Astrocyte (in vitro differentiated cells and primary cell): Measurements from ENCODE around the genes SMPD4, TUBA3E and FAM168B.

DNA sequence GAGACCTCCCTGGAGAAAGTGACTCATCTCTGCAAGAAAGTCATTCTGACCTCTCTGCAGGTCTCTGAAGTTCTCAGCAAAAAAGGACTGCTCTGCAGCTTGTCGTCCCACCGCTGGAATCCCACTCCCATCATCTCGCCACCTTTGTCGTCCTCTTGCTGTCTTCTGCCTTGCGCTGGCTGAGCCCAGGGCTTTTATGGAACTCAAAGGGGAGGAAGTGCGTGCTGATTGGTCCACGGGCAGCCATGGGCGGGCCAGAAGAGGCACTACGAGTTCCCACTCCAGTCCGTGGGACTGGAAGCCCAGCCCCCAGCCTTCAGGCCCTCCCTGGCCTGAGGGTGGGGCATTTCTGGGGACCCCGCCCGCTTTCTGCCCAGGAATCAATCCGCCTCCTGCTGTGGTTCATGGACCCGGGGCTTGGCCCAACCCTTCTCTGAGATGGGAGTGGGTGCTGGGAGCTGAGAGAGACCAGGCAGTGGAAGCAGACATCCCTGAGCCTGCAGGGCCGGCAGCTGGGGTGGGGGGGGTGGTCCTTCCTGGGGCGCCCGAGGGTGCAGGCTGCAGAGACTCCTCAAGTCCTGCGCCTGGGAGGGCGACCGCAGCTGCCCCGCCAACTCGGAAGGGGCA, 660.7 kb upstream of the RAB6C start:
- PRO-cap: no peak
- RRBS, 2 experiments: no CpG with 5 or more reads among the region's 22 CpGs

DNA sequence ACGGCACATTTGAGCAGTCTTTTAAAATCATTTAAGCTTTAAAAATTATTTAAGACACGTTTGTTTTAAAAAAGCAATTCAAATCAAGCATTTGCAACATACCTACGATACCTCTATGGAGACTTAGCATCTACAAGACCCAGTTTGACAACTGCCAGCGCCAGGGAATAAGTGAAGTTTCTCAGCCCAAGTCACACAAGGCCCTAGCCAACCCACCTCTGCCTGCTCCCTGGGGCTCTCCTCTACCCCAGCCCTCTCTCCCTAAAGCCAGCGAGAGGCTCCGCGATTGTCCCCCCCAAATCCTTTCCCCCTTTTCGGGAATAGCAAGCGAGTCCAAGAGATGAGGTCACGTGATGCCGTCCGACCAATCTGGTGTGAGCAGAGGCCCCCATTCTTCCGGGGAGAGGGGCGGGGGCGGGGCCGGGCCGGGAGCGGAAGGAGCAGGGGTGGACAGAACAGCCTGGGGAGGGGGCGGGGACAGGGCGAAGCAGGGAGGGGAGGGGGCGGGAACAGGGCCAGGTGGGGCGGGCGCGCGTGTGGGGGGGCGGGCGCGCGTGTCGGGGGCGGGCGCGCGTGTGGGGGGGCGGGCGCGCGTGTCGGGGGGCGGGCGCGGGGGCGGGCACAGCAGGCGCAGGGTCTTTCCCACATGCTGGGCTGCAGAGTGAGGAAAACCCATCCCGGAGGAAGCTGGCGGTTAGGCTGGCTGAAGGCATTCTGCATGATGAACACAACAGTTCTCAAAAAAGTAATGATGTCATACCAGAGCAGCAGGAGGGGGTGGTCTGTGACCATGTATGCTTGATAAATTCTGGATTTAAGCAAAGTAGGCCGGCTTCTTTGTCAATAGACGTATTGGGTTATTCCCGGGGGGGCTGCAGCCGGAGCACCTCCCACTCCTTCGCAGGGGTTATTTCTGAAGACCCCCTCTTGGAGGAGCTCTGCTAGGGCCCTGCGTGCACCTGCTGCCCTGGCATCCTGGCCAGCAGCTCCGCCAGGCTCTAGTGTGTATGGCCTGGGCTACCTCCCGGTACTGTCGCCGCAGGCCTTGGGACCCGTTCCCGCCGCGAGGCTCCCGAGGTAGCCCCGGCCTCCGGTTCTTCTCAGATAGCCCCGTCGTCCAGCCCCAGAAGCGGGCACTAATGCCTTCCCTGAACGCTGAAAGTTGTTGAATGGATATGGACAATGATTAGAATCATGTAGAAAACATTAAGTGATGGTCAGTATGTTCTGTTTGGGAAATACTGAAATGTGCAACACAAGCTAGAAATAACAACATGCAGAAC, 101.8 kb upstream of the RAB6C start:
- PRO-cap: no peak
- RRBS, 2 experiments: 3 to 8% methylated on average over 9 of the region's 67 CpGs

DNA sequence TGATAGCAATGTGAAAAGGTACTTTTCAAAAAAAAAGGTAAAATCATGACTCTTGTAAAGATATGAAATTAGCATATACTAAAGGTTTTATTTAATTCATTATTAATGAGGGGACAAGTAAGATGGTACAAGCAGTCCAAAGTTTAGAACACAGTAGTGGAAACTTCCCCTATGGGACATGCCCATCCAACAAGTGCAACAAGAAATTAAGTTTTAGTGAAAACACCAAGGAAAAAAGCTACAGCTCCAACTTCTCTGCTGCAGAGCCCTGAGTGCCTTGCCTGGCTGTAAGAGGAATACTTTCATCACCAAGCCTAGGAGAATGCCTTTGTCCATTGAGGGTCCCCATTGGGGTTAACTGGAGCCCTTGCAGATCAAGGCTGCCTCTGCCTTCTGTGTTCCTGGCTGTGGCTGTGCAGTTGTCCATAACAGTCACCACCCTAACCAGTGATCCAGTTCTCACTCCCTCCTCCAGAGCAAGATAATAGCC, 44.6 kb upstream of the RAB6C start:
- PRO-cap: no peak

DNA sequence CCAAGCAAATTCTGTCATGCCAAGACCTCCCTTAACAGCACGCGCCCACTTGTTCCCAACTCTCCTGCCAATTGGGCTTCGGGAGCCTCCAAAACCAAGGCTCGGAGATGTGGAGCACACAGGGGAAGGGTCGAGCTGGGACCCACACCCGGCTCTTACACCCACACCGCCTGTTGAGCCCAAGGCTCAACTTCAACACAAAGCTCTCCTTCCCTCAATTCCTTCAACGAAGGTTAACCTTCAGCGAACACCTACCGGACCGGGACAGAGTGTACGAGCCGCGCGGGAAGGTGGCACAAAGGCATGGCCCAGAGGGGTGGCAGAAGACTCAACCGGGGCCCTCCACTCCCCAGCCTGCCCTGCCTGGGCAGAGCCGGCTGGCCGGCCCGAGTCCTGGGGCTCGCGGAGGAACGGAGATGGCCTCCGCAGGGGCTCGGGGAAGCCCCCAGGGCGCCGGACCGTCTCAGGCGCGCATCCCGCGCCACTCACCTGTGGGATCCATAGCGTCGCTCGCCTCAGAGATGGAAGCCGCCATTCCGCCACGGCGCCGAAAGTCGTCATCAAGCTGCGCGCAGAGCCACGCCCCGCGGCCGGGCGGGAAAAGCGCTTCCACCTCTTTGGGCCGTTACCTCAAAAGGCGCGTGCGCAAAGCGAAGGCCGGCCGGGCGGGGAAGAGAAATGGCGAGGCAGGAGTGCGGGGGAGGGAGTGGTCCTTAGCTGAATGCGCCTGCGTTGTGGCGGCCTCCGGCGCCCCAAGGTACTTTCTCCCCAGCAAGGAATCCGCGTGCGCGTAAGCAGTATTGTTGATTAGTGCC, at the start of gene SMPD4:
TSS of gene SMPD4 (minus strand) at position 562 of the 815 bp plus-strand sequence.
- PRO-cap: bidirectional peak, plus-strand start at position 659 of the sequence, minus-strand start at position 561 of the sequence
- RRBS, 2 experiments: 1 to 3% methylated on average over 20 to 24 of the region's 67 CpGs

DNA sequence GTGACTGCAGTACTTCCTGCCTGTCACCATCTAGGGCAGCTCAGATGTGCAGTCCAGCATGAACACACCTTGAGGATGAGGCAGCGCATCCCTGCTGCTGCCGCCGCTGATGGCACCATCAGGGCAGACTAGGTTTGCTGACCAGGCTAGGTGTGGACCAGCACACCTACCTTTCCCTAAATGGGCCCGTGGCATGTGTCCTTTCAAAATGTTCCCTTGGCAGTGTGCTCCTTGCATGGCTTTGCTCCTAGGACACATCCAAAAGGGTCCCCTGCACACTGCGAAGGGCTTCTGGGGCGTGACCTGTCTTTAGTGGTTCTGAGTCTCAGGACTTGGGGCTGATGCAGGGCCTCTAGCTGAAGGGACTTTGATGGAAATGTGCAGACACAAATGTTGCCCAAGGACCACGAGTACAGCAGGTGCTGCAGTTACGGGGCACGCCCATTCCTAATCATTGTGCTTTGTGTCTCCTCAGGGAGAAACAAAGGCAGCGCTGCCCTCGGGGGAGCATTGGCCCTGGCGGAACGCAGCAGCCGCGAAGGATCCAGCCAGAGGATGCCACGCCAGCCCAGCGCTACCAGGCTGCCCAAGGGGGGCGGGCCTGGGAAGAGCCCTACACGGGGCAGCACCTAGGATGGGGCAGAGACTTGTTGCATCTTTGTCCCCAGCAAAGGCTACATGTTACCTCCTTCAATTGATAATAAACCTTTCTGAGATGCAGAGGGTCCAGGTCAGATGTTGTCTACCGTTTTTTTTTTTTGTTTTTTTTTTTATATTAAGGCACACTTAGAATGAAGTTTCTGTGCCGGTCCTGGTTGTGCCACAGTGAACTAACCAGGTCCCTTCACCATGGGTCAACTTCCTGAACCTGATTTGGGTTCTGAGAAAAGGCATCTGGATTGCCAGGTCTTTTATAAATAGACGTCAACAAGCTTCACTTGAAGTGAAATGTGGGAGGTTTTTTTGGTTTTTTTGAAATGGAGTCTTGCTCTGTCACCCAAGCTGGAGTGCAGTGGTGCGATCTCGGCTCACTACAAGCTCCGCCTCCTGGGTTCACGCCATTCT, 7.9 kb downstream of the TUBA3E start:
- PRO-cap: no peak
- RRBS, 2 experiments: no CpG with 5 or more reads among the region's 26 CpGs

GRCh38 chr2:130194906-130195429, 3.3 kb downstream of the TUBA3E start:
- PRO-cap: no peak
- RRBS, 2 experiments: no CpG with 5 or more reads among the region's 12 CpGs

DNA sequence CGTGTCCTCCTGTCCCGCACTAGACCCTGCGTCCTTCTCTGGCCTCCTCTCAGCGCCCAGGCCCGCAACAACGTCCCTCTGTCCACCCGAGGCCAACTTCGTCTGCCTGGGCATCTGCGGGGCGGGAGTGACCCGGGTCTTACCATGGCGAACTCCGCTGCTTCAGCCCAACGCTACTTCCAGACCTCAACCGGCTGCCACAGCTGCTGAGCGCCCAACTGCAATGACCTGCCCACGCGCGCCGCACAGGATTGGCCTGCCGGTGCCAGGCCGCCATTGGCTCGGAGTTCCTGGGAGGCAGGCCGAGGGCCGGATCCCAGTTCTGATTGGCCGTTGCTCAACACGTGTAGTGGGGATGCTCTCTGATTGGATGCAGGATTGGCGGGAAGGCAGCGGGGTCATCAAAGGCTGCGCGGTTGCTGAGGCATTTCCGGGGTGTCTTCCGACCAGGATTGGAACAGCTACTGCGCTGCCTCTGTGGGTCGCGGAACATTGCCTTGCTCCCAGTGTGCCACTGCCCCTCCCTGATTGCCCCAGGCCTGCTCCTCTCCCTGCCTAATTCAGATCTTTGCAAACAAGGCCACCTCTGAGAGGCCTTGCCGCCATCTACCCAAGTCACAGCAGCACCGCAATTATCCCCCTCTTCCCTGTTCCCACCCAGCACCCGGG, at the start of gene TUBA3E:
TSS of gene TUBA3E (minus strand) at position 225 of the 669 bp plus-strand sequence.
- PRO-cap: no peak
- RRBS, 2 experiments: 97% methylated on average over 5 of the region's 39 CpGs

GRCh38 chr2:130252708-130253705, 54.8 kb upstream of the TUBA3E start:
- PRO-cap: no peak
- RRBS, 2 experiments: no CpG with 5 or more reads among the region's 49 CpGs

DNA sequence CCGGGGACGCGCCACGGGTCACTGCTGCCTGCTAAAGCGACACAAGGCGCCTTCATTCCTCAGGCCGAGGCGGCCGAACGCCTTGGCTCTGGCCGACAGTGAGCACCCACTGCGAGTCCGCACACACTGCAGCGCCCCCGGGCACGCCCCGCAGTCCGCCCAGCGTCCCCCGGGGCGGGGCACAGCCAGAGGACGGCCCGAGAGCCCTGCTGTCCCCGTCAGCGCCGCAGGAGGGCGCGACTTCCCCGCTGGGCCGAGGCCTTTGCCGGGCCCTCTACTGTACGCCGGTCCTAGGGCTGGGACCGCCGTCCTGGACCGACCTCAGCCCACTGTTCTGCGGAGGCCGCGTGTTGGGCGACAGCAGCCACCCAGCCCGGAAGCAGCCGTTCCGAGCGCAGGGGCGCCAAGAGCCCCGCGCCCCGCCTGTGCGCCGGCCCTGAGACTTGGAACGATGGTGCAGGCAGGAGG, 38.8 kb upstream of the ARHGEF4 start:
- PRO-cap: bidirectional peak, plus-strand start at position 287 of the sequence, minus-strand start at position 128 of the sequence
- RRBS, 2 experiments: under 1 to 2% methylated on average over 23 to 28 of the region's 51 CpGs

DNA sequence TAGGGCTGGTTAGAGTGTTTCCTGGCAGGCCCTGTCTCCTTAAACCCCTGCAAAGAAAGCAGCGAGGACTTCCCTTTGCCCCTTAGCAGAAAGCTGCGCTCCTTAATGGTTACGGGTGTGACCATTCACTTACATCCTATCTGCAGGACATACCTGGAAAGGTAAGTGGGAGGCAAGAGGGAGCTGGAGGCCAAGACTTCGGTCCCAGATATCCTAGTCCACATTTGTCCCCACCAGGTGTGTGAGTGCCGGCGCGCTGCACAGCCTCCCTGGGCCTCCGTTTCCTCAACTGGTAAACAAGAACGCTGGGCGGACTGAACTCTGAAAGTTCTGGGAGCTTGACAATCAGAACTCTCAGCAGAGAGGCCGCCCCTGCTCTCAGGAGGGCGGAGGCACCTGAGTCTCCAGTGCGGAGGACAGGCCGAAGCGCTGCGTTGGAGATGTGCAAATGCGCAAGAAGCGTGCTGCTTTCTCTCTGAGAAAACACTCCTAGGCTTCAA, 507 bp upstream of the ARHGEF4 start:
- PRO-cap: no peak
- RRBS, 2 experiments: no CpG with 5 or more reads among the region's 18 CpGs

- PRO-cap: no peak
- RRBS, 2 experiments: 82 to 87% methylated on average over 7 of the region's 23 CpGs
Observed at GRCh38 chr2:130850833-130851565, 14.3 kb downstream of the ARHGEF4 start.

GRCh38 chr2:131050645-131051141, 42.6 kb downstream of the FAM168B start:
- PRO-cap: no peak
- RRBS, 2 experiments: no CpG with 5 or more reads among the region's 8 CpGs

GRCh38 chr2:131067886-131068155, 25.4 kb downstream of the FAM168B start:
- PRO-cap: no peak
- RRBS, 2 experiments: no CpG with 5 or more reads among the region's 2 CpGs

DNA sequence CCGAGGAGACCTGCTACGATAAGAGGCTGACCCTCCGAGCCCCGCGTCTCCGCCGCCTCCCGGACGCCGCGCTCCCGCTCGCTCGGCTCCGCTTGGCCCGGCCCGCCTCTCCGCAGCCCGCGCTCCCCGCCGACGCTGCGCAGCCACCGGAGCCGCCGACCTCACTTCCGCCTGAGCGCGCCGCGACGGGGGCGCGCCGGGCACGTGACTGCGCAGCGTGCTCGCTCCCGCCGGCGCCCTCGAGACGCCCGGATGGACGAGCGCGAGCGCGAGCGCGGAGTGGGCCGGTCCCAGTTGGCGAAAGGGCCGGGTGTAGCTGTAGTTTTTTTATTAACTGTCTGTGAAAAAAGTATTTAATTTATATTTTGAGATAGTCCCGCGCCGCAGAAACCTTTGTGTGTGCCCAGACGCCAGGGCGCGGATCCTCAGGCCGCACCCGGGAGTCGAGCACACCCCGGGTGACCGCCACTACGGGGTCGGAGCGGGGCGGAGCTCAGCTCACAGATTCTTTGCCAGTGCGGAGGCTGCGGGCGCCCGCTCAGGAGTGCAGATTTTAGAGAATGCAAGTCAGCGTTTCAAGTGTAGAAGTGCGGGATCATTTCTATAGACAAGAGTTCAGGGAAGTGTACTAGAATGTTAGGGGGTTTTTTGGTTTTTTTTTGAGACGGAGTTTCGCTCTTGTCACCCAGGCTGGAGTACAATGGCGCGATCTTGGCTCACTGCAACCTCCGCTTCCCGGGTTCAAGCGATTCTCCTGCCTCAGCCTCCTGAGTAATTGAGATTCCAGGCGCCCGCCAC, at the start of gene FAM168B:
TSS of gene FAM168B (minus strand) at position 160 of the 798 bp plus-strand sequence.
- PRO-cap: bidirectional peak, plus-strand start at position 293 of the sequence, minus-strand start at position 134 of the sequence; unidirectional peak, plus-strand start at position 545 of the sequence
- RRBS, 2 experiments: 1 to 2% methylated on average over 38 to 48 of the region's 86 CpGs

DNA sequence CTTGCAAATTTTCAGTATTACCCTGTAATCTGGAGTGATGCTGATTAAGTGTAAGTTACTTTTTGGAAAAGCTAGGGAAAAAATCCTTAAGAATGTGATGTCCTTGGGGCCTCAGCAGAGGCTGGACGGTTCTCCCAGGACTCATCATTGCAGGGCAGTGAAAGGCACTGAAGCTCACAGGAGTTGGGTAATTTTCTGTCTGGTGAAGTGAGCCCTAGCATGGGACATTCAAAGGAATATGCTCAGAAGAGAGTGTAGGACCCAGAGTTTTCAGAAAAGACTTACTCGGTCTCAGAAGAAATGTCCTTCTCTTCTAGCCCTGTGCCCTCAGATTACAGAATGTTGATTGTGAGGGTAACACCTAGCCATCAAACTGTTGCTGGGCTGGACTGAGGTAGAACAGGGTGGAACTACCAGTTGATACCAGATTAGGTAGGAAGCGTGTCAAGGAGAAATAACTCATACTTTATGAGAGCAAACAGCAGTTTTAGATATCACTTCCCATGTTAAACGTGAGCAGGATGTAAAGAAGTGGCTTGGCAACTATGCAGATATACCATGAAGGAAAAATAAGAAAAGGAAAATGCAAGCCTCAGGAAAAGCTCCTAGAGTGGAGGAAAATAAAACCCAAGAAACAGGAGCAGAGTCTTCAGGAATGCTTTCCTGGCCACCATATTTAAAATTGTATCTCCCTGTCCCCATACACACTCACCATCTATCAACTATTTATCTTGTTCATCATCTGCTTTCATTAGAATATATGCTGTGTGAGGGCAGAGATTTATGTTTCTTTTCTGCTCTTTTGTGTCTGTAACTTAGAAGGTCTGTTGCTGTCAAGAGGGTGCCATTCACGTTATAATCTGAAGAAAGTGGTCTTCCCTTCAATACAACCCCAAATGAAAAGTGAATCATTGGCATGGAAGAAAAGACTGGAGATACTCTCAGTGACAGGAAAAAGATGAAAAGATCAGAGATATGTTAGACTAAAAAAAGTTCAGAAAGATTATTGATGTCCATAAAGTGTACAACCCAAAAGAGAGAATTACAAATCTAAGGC, 23.0 kb downstream of the PLEKHB2 start:
- PRO-cap: no peak
- RRBS, 2 experiments: no CpG with 5 or more reads among the region's 5 CpGs

- PRO-cap: no peak
- RRBS, 2 experiments: no CpG with 5 or more reads among the region's 10 CpGs
Observed at GRCh38 chr2:131235618-131236568, 26.6 kb downstream of the POTEE start.

- PRO-cap: no peak
- RRBS, 2 experiments: 3% methylated on average over 14 of the region's 129 CpGs; no CpG with 5 or more reads in 1 of the 2 experiments
Observed at GRCh38 chr2:131424743-131425706, 50.9 kb upstream of the TUBA3D start.

DNA sequence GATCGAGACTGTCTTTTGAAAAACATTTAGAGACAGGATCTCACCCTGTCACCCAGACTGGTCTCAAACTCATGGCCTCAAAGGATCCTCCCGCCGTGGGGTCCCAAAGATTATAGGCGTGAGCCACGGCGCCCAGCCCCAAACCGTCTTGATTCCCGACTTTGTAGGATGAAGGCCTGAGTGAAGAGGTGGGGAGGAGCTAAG, 873 bp downstream of the MZT2A start:
- PRO-cap: no peak
- RRBS, 2 experiments: no CpG with 5 or more reads among the region's 8 CpGs

GRCh38 chr2:131491626-131491898, 635 bp downstream of the MZT2A start:
- PRO-cap: no peak
- RRBS, 2 experiments: no CpG with 5 or more reads among the region's 21 CpGs

DNA sequence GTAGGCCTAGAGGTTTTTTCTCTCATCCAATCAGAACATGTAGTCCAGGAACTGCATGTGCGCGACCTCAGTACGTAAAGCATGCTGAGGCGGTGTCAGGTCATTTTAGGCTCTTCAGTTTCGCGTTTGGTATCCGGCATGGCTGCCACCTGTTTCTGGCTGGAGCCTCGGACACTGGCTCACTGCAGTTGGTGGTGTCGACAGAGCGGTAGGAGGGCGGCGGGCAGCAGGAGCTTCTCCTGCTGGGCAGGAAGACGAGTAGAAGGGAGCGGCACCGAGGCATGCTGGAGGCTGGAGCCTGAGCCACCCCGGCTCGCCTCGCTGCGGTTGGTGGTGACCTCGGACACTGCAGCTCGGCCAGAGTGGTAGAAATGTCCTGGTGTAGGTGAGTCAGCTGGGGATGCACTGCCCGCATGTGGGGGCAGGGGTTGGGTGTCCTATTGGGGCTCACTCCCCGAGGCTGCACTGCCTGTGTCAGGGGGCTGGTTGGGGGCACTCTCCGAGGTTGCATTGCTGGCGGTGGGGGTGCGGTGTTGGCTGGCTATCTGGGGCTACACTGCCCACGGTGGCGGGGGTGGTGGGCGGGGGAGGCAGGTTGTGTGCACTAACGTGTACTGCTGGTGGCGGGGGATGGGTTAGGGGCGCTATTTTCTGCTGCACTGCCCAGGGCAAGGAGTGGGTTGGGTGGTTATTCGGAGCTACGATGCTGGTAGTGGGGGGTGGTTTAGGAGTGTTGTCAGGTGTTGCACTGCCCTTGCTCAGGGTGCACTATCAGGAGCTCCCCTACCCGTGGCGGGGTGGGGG, 16.0 kb downstream of the CCDC74A start:
- PRO-cap: no peak
- RRBS, 2 experiments: no CpG with 5 or more reads among the region's 36 CpGs